ENCODE measurements around the genes TEX43, PRRC1 and SLC12A2.

DNA sequence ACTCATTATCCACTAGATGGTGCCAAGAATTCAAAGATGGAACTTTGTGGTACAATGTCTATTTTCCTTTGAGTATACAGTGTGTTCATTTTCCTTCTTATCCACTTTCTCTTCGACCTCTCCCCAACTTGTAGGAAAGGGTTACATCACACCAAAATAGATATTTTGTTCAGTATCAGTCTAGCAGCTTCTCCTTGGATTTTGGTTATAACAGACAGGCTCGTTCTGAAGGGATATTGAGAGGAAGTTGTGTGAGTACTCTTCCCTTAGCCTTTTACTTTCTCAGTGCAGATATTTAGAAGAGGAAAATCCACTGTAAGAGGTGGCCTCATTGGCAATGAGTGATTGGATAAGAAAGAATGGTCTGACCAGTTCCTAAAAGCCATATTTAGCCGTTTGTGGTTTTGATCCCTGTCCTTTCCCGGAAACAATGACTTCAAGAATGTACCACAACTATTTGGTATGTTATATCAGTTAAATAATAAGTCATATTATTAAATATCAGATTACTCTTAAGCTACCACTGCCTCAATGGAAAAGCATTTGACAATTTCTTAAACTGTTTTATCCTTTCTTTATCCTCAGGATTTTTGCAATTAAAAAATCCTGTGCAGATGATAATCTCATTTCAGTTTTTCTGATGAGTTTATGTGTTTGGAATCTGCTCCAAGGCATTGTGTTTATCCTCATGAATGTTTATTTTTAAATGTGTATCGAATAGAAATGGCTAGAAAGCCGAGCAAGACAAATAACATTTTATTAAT is 68.9 kb upstream of the GRAMD2B start:
- PRO-cap, 3 experiments, result no peak in any of the 3 experiments
- RAMPAGE, long total RNA, 2 experiments, result no peak in any of the 2 experiments
- RRBS, result no CpG with 5 or more reads among the region's 6 CpGs

- PRO-cap, 3 experiments, result no peak in any of the 3 experiments
- RAMPAGE, long total RNA, 2 experiments, result no peak in any of the 2 experiments
- RRBS, result no CpG with 5 or more reads among the region's 9 CpGs
These were observed 67.4 kb upstream of the GRAMD2B start for GRCh38 chr5:126355683-126356337.

DNA sequence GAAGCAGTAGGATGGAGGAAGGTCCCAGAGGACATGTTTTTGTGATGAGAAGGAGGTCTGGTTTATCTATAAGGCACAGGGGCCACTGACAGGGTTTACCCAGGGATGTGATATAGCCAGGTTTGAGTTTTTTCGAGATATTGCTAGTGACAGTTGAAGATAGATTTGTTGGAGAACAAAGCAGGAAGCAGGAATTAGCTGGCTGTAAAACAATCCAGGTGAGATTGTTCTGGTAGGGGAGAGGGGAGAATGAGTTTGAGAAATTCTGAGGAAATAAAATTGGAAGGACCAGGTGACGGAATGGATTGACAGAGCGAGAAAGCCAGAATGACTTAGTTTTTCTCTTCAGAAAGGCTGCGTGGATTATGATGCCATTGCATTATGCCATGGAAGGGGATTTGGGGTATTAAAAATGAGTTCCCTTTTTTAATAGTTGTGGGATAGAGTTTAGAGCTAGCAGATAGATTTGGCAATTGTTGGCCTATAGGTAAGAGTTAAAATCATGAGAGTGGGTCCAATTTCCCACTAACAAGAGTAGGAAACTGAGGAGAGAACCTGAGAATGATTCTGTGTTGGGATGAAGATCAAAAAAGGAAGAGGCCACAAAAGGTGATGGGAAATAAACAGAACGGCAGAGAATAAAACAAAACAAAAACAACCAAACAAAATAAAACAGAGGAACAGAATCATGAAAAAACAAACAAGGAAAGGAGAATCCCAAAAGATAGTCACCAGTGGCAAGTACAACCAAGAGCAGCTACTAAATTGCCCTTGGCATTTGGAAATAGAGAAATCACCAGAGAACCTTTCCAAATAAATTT is 14.0 kb downstream of the GRAMD2B start:
- PRO-cap, 3 experiments, result no peak in any of the 3 experiments
- RAMPAGE, long total RNA, 2 experiments, result no peak in any of the 2 experiments
- RRBS, result no CpG with 5 or more reads among the region's 5 CpGs

DNA sequence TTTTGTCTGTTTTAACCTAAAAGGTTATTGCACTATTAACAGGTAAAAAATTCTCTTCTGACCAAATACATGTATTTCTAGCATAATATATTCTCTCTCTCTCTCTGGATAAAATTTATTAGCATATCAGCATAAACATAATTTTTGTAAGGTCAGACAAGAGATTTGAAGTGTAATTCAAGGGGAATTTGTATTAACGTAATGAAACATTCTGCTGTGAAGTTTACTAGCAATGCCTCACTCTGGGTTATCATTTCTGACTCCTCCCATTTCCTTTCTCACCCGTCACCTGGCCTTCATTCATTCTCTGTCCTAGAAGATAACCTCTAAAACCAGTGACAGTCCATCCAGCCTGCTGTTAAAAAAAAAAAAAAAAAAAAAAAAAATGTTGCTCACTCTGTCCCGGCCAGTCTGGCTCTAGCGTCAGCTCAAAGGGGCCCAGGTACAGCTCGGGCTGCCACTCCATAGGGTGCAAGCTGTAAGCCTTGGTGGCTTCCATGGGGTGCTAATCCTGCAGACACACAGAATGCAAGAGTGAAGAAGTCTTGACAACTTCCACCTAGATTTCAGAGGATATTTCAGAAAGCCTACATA is 27.2 kb downstream of the GRAMD2B start:
- PRO-cap, 3 experiments, result no peak in any of the 3 experiments
- RAMPAGE, long total RNA, 2 experiments, result no peak in any of the 2 experiments
- RRBS, result no CpG with 5 or more reads among the region's 5 CpGs

- PRO-cap, 3 experiments, result peak in 3 of 3 experiments; most common plus-strand start chr5:126462417 (in 2); most common minus-strand start chr5:126462308 (in 2)
- RAMPAGE, long total RNA, 2 experiments, result no peak in any of the 2 experiments
- RRBS, result no CpG with 5 or more reads among the region's 6 CpGs
These were observed 39.0 kb downstream of the GRAMD2B start for GRCh38 chr5:126462177-126462572.

DNA sequence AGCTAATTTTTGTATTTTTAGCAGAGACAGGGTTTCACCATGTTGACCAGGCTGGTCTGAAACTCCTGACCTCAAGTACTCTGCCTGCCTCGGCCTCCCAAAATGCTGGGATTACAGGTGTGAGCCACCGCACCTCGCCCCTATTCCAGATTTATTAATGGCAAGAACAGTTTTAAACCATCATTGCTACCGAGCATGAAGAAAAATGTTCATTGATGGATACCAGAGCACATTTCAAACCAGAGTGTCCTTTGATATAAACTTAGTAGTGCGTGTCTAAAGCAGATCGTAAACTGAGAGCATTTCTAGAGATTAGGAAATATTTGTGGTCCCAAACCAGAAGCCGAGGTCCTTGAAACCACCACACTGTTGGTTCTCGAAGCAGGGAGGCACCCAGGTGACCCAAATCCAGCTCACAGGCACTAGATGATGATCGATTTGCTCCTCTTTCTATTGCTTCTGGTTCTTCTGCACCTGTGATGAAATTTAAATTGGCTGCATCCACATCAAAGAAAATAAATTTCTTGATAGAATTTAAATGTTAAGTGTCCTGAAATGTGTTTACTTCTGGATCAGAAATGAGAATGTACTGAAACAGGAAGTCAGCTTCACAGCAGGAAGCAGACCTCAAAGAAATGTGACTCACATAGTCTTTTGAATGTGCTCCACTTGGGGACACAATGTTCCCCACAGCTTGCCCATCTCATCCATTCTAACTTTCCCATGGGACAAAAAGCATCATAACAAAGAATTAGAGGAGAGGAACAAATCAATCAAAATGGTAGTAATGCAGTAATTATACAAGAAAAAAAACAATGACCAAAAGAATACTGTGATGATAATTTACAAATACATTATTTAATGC is 85.5 kb downstream of the GRAMD2B start:
- PRO-cap, 3 experiments, result no peak in any of the 3 experiments
- RAMPAGE, long total RNA, 2 experiments, result no peak in any of the 2 experiments
- RRBS, result no CpG with 5 or more reads among the region's 9 CpGs

GRCh38 chr5:126631343-126631880 is at the start of gene TEX43:
TSS of gene TEX43 (plus strand) at chr5:126631705.
- PRO-cap, 3 experiments, result peak in 1 of 3 experiments; most common plus-strand start chr5:126631731 (in 1); most common minus-strand start chr5:126631589 (in 1)
- RAMPAGE, long total RNA, 2 experiments, result start-site peak on the plus strand in 2 of 2 experiments, at chr5:126631718-126631732 at its widest, 61 to 66 reads per replicate
- RRBS, result no CpG with 5 or more reads among the region's 4 CpGs

GRCh38 chr5:126920154-126920818 is 110.1 kb downstream of the MARCHF3 start:
- PRO-cap, 3 experiments, result no peak in any of the 3 experiments
- RAMPAGE, long total RNA, 2 experiments, result no peak in any of the 2 experiments
- RRBS, result no CpG with 5 or more reads among the region's 8 CpGs

DNA sequence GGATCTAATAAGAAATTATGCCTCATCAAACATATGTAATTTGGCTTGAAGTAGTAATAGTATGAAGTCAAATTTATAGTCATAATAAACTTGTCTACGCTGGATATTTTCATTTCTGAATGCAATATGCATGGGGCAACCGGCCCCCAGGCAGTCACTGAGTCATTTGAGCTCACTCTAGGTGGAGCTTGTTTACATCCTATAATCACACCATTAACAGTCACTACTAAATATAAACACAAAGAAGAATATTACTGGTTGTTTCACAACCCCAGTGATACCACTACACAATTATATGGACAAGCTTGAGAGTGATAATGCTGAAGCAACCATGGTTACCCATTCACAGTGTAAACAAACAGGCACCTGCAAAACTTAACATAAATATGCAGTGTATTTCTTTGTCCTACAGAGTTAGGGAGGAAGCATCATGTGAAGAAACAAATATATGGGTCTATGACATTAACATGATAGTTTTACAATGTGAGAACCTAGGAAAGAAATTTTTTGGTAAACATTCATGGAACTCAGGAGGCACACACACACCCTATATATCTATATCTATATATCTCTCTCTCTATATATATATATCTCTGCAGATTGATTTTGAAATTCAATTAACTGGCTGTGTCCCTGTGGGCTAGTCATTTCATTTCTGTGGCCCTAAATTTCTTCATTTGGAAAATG is 68.5 kb downstream of the MARCHF3 start:
- PRO-cap, 3 experiments, result no peak in any of the 3 experiments
- RAMPAGE, long total RNA, 2 experiments, result no peak in any of the 2 experiments
- RRBS, result no CpG with 5 or more reads among the region's 2 CpGs

DNA sequence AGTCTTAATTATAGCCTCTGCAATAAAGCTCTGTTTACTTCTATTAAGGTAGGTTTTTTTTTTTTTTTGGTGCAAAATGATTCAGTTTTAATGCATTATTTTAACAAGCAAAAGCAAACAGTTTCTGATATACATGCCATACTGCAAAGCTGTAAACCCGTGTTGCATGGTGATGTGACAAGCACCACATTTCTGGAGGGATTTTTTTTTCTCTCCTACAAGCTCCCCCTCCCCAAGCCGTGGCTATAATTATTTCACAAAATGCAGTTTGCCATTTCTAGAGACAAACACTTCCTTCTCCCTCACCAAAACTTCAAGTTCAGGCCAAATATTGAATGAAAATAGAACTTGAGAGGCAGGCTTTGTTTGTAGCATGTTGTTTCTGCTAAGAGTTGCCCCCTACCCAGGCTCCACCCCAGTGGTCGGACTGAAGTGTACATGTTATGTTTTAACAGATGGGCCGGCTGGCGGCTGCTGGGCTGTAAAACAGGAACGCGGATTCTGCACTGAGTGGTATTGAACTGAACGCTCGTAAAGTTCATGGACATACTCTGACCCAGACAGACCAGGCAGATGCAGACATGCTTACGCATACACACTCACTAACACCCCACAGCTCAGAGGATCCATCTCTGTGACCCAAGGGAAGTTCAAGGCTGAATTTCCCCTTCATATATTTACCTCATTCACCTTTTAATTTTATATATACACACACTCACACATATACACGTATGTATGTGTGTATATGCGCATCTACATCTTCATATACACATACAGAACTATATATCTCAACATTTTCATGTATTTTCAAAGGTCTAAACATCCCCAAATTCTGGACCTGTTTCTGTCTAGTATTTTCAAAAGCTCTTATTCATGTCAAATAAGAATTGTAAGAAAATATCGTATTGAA is 1.6 kb downstream of the MARCHF3 start:
- PRO-cap, 3 experiments, result no peak in any of the 3 experiments
- RAMPAGE, long total RNA, 2 experiments, result no peak in any of the 2 experiments
- RRBS, result no CpG with 5 or more reads among the region's 13 CpGs

DNA sequence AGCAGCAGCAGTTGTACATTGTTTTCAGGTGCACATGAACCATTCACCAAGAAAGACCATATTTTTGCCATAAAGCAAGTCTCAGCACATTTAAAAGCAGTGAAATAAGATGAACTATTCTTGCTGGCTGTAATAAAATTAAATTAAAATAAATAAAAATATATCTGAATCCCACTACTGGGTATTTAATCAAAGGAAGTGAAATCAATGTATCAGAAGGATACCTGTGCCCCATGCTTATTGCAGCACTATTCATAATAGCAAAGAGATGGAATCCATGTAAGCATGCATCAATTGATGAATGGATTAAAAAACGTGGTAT is 5.0 kb upstream of the MEGF10 start:
- PRO-cap, 3 experiments, result no peak in any of the 3 experiments
- RAMPAGE, long total RNA, 2 experiments, result no peak in any of the 2 experiments
- RRBS, result no CpG with 5 or more reads among the region's 1 CpG

DNA sequence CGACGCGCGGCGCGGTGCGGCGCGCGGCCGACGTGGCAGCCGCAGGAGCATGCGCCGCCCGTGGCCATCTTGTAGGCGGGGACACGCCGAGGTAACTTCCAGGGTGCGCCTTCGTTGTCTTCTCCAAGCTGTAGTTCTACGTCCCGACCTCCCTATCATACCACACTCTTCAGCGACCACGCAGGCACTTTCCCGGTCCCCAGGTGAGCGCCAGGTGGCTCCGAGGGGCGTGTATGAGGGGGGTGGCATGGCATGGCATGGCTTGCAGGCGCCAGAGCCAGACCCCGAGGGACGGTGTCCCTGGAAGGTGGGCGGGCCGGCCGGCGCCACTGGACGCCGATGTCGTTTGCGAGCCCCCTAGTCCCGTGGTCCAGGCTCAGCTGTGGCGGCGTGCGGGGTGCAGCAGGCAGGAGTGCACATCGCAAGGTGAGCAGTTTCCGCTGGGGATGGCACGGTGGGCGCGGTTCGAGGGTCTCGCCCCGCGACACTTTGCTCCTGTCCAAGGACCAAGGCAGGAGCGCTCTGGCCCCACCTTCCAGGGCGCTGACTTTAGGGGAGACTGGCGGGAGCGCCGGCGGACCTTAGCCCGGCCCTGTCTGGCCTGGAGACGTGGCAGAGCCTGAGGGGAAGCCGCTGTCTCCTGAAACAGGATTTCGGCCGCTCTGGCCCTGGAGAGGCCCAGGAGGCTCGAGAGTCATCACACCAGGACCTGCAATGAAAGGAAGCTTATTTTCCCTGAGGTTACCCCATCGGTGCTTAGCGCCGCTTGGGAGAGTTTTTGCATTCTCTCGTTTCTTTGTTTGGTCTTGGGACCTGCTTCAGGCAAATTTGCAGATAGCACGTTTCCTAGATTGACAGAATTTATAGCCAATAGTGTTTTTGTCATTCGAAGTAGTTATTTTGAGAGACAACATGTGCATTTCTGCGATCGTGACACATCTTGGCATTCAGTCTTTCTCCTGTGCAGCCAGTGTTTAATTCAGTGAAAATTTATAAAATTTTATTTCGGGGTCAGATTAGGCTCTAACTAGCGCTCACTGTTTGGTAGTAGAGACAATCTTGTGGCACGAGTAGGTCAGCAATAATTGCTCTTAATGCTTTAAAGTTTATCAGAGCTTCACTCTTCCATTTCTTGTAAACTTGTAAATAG is at the start of gene PRRC1:
TSS of gene PRRC1 (plus strand) at position 67 of the 1,150 bp plus-strand sequence.
- PRO-cap, 3 experiments, result peak in 3 of 3 experiments; most common plus-strand start position 67 of the sequence (in 3); most common minus-strand start position 716 of the sequence (in 2)
- RAMPAGE, long total RNA, 2 experiments, result start-site peak on the plus strand in 2 of 2 experiments, centred at positions 76 to 100 of the sequence, 477 to 738 reads per replicate
- RRBS, result no CpG with 5 or more reads among the region's 76 CpGs

DNA sequence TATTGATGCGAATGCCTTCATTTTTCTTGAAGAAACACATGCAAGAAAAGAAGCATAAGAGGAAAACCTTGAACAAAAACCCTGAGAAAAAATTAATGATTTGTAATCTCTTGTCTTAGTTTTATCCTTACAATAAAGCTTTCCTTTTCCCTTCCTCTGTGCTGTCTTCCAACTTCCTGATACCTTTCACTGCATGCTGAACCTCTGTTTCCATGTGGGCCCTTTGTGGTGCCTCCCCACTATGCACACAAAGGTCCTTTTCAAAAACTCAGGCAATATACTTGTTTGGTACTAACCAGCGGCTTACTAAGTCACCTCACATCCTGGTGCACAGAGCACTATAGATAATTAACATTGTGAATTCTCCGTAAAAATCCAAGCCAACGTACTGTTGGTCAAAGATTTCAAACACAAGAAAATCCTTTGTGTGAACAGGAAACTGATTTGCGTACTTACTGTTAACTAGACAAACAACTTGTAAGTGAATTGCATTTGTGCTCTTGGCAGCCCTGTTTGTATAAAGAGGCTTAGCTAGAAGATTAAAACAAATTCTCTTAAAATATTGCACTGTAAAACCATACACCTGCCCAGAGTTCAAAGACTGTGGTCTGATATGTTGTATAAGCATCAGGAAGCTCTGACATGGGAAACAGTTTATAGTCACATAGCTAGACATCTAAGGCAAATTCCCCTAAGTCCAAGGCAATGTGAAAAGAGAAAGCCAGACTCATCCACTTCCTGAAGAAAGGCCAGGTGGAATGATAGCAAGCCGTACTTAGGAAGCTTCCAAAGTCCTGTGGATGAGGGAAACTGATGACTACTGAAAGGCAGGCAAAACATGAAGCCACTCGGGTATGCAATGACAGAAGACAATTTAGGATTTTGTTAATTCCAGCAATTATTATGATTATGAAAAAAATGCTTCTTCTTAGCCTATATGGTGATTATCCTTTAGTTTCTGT is 125.1 kb upstream of the SLC12A2 start:
- PRO-cap, 3 experiments, result no peak in any of the 3 experiments
- RAMPAGE, long total RNA, 2 experiments, result no peak in any of the 2 experiments
- RRBS, result no CpG with 5 or more reads among the region's 7 CpGs

DNA sequence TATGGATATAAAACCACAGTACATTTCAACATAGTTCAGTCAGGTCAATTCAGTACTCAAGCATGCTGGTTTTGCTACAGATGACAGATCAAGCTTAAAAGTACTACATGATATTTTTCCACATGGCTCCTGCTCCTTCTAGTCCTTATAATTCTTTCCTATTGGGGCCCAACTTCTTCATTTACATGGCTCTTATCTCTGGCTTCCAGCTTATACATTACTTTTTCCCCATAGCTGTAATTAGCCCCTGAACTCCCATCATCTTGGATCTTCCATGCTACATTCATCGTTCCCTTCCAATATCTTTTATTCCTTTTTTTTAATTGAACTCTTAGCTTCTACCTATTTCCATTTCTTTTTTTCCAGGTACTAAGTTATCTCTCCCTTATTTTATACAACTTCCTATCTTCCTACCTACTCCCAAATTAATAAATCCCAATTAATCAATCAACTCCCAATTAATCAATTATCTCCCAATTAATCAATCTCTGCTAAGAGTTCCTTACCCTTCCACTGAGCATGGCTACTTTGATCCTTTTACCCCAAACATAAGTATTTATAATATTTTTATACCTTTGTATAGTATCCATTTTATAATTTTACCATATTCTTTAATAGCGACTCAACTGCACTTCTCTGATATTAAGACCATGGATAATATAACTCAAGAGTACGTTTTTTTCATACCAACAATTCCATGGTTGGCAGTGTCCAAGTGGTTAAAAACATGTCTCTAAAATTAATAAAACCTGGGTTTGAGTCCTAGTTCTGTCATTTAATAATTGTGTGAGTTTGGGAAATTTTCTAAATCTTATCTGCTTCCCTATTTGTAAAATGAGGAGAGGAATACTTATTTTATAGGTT is 60.5 kb upstream of the SLC12A2 start:
- PRO-cap, 3 experiments, result no peak in any of the 3 experiments
- RAMPAGE, long total RNA, 2 experiments, result no peak in any of the 2 experiments
- RRBS, result no CpG with 5 or more reads among the region's 3 CpGs

DNA sequence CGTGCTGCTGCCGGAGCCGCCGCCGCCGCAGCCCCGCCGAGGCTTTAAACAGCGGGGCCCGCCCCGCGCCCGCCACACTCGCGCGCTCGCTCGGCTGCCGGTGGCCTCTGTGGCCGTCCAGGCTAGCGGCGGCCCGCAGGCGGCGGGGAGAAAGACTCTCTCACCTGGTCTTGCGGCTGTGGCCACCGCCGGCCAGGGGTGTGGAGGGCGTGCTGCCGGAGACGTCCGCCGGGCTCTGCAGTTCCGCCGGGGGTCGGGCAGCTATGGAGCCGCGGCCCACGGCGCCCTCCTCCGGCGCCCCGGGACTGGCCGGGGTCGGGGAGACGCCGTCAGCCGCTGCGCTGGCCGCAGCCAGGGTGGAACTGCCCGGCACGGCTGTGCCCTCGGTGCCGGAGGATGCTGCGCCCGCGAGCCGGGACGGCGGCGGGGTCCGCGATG is at the start of gene SLC12A2:
TSS of gene SLC12A2 (plus strand) at position 75 of the 438 bp plus-strand sequence.
- PRO-cap, 3 experiments, result peak in 3 of 3 experiments; most common plus-strand start position 75 of the sequence (in 3)
- RAMPAGE, long total RNA, 2 experiments, result no peak in any of the 2 experiments
- RRBS, result 1% methylated on average over 43 of the region's 63 CpGs

- PRO-cap, 3 experiments, result no peak in any of the 3 experiments
- RAMPAGE, long total RNA, 2 experiments, result no peak in any of the 2 experiments
- RRBS, result no CpG with 5 or more reads among the region's 1 CpG
These were observed 35.0 kb downstream of the SLC12A2 start for GRCh38 chr5:128118639-128118982.

DNA sequence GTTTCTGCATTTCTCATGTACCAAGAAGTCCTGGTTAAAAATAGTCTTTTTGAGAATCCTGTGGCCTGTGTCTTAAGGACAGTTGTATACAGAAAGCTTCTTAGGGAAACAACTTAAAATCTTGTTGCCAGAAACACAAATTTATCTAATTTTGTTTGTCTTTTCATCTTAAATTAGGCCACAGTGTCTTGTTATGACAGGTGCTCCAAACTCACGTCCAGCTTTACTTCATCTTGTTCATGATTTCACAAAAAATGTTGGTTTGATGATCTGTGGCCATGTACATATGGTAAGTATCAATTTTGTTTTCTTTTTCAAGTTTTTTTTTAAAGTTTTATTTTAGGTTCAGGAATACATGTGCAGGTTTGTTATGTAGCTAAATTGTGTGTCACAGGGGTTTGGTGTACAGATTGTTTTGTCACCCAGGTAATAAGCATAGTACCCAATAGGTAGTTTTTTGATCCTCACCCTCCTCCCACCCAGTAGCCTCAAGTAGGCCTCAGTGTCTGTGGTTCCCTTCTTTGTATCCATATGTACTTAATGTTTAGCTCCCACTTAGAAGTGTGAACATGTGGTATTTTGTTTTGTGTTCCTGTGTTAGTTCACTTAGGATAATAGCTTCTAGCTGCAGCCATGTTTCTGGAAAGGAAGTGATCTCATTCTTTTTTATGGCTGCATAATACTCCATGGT is 74.5 kb downstream of the SLC12A2 start:
- PRO-cap, 3 experiments, result no peak in any of the 3 experiments
- RAMPAGE, long total RNA, 2 experiments, result no peak in any of the 2 experiments
- RRBS, result no CpG with 5 or more reads among the region's 1 CpG

- PRO-cap, 3 experiments, result no peak in any of the 3 experiments
- RAMPAGE, long total RNA, 2 experiments, result no peak in any of the 2 experiments
- RRBS, result no CpG with 5 or more reads among the region's 4 CpGs
These were observed 188.5 kb downstream of the SLC12A2 start for GRCh38 chr5:128272052-128272516.

GRCh38 chr5:128920626-128921370 is 44.5 kb upstream of the SLC27A6 start:
- PRO-cap, 3 experiments, result no peak in any of the 3 experiments
- RAMPAGE, long total RNA, 2 experiments, result no peak in any of the 2 experiments
- RRBS, result no CpG with 5 or more reads among the region's 2 CpGs

DNA sequence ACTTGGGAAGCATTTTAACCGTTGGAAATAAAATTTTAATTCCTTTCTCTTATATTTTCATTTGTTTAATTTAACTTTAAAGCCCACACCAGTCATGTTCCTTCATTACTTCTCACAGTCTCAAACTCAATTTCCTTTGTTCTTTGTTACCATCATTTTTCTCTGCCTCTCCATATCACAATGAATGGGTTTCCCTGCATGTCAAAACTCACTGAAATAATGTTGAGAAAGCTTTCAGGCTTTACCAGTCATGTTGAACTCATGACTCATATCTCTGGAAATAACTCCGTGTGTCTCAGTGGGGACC is 231.1 kb downstream of the CHSY3 start:
- PRO-cap, 3 experiments, result no peak in any of the 3 experiments
- RAMPAGE, long total RNA, 2 experiments, result no peak in any of the 2 experiments
- RRBS, result no CpG with 5 or more reads among the region's 2 CpGs